SK-N-DZ (cell line): ENCODE results near the genes C21orf62, OLIG2 and MRPS6.

DNA sequence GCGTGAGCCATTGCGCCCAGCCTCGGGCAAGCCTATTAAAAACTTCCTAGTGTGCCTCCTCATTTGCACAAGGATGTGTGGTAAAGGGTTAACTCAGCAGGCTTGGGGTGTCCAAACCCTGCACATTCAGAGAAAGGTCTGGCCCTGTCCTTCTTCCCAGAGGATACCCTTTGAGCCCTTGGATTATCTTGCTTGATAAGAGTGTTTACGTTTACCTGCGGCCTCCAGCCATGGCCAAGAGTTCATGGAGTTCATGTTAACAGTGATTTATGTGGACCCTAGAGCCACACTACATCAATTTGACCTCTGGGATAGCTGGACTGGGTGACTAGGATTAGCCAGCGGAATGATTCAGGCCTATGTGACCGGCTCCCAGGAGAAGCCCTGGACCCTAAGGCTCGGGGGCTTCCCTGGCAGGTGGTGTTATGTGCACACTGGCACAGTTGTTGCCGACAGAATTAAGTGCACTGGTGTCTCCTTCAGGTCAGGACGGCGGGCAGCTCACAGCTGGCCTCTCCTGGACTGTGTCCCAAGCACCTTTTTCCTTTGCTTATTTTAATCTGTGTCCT lies 7.7 kb upstream of the TCP10L start:
RAMPAGE:
- cytosol, long total RNA: no peak
- nucleus, long total RNA: no peak

DNA sequence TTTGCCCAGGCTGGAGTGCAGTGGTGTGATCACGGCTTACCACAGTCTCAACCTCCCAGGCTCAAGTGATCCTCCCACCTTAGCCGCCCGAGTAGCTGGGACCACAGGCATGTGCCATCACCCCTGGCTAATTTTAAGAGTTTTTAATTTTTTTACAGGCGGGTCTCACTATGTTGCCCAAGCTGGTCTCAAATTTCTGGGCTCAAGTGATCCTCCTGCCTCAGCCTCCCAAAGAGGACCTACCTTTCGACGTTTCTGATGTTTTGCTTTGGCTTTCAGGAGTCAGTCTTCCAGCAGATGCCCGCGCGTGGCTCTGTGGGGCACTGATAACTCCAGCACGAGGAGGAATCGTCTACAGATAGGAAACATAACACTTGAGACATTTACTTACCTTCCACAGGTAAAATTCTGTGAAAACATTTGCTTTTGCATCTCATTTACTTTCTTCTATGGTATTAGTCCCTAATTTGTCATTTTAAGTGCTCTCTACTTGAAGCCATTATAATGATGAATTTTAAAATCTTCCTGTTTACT lies 27.3 kb upstream of the CFAP298 start:
RAMPAGE:
- cytosol, long total RNA: no peak
- nucleus, long total RNA: no peak

DNA sequence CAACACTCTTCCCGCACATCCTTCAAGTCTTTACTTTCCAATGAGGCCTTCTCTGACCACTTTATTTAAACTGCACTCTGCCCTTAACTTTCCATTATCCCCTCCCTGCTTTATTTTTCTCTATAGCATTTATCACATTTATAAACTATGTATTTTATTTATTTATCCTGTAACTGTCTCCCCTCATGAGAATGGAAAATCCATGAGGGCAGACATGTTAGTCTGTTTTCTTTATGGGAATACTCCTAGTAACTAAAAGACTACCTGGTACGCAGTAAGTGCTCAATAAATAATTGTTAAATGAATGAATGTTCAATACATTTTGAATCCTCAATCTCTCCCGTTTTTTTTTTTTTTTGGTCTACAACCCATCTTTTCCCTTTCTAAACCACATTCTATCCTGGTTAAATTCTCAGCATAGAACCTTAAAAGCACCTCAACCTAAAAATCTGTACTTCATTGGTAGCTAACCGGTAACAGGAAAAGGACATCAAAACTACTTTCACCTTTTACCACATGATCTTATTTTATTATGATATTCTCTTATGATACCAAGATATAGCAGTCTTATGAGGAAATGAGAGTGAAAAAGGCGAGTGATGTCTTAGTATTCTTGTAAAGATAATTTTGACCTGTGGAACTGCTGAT lies 53.4 kb downstream of the SYNJ1 start:
RAMPAGE:
- cytosol, long total RNA: no peak
- nucleus, long total RNA: no peak

RAMPAGE:
- cytosol, long total RNA: no peak
- nucleus, long total RNA: no peak
Observed at GRCh38 chr21:32813469-32813896, at the start of gene C21orf62. Gene C21orf62 (minus strand): TSS chr21:32813703.

DNA sequence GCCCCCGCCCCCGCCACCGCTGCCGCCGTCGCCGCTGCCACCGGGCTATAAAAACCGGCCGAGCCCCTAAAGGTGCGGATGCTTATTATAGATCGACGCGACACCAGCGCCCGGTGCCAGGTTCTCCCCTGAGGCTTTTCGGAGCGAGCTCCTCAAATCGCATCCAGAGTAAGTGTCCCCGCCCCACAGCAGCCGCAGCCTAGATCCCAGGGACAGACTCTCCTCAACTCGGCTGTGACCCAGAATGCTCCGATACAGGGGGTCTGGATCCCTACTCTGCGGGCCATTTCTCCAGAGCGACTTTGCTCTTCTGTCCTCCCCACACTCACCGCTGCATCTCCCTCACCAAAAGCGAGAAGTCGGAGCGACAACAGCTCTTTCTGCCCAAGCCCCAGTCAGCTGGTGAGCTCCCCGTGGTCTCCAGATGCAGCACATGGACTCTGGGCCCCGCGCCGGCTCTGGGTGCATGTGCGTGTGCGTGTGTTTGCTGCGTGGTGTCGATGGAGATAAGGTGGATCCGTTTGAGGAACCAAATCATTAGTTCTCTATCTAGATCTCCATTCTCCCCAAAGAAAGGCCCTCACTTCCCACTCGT lies at the start of gene OLIG2:
Gene OLIG2, plus strand, starts transcription at position 77 of the 595 bp plus-strand sequence.
RAMPAGE:
- cytosol, long total RNA: no peak
- nucleus, long total RNA: no peak

GRCh38 chr21:33360851-33361288 lies 36.1 kb downstream of the IFNAR1 start:
RAMPAGE:
- cytosol, long total RNA: no peak
- nucleus, long total RNA: no peak

DNA sequence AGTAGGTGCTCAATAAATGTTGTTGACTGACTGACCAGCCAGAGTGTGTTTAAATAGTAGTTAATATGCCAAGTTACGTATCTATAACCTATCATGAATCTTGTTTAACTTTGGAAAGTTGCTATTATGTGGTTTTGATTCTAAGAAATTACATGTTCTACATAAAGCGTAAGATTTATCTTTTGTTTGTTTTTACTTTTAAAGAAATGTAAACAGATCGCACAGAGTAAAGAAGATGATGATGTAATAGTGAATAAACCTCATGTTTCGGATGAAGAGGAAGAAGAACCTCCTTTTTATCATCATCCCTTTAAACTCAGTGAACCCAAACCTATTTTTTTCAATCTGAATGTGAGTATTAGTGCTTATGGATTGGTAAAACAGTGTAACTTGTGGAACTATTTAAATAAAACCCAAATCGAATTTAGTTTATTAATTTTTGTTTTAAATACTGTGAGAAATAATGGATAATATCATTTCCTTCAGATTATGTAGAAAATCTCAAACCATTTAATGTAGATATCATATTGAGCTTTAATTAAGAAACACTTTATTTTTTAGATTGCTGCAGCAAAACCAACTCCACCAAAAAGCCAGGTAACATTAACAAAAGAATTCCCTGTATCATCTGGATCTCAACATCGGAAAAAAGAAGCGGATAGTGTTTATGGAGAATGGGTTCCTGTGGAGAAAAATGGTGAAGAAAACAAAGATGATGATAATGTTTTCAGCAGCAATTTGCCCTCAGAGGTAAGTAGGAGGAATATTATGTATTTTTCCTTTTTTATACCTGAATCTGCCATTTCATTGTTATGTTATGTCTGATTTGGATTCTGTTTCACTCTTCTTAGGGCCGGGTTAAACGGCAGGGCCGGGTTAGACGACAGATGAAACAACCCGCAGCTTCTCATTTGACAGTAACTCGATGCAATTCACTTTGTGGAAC lies 16.5 kb downstream of the SON start:
RAMPAGE:
- cytosol, long total RNA: no peak
- nucleus, long total RNA: no peak

GRCh38 chr21:33799155-33800198 lies 116.1 kb downstream of the ATP5PO start:
RAMPAGE:
- cytosol, long total RNA: no peak
- nucleus, long total RNA: no peak

DNA sequence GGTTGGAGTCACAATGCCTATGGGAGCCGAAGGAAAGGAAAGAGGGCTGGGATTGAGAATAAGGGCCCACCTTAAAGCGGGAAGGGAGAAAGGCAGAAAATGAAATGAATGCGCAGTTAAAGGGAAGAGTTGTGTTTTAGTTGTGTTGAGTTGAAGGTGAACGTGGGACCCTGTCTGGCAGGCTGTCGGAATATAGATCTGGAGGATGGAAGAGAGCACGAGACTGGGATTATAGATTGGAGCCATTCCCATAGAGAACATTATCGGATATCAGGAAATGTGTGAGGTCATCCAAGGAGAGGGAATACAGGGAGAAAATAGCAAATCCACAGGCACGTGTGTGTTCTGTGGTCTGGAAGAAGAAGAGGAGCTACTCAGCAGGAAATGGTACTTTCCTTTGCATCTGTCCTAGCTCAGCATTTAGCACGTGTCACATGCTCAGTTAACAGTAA lies 100.7 kb downstream of the ATP5PO start:
RAMPAGE:
- cytosol, long total RNA: no peak
- nucleus, long total RNA: no peak

DNA sequence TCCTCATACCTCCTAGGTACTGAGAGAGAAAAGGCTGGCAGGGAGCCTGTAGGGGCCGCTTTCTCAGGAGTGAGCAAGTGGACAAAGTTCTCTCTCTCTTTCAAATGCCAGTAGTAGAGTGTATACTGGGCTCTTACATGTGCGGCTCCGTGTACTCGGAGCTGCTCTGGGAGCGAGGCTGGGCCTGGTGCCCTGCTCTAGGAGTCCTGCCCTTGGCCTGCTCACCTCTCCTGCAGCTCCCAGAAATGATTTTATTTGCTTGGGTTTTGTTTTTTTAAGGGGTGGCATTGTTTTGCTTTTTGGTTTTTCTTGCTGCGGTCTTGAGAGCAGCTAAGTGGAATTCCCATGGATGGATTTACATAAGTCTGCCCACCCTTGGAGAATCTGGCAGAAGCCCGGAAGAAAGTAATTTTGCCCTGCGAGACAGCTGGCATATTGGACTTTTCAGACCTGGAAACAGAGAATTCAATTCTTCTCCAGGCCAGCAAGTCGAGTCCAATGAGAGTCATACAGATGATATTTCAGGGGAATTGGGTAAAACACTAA lies 91.0 kb downstream of the ATP5PO start:
RAMPAGE:
- cytosol, long total RNA: no peak
- nucleus, long total RNA: no peak

GRCh38 chr21:34072710-34073773 lies at the start of gene MRPS6:
Gene MRPS6 (plus strand): TSS chr21:34073578.
RAMPAGE:
- cytosol, long total RNA: start-site peak on the plus strand at chr21:34073633-34073652, 104 and 81 reads in 2 replicates
- nucleus, long total RNA: start-site peak on the plus strand at chr21:34073533-34073646, 292 and 34 reads in 2 replicates

DNA sequence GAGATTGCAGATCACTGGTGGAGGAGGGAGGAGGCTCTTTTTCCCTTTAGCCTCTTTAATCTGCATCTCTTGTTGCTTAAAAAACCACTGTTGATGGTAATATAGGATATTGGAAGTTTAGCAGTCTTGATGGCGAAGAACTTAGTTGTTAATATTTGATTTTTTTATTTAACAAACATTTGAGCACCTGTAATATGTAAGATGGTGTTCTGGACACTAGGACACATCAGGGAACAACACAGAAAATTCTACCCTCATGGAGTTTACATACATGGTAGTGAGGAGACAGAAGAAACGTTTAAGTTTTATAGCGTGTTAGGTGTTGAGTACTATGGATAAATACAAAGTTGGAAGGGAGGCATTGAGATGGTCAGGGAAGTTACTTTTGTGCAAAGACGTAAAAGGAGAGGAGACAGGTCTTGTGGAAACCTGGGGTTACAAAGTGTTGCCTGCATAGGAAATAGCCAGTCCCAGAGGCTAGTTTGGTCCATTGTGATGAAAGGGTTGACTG lies 13.9 kb downstream of the MRPS6 start:
RAMPAGE:
- cytosol, long total RNA: no peak
- nucleus, long total RNA: no peak

DNA sequence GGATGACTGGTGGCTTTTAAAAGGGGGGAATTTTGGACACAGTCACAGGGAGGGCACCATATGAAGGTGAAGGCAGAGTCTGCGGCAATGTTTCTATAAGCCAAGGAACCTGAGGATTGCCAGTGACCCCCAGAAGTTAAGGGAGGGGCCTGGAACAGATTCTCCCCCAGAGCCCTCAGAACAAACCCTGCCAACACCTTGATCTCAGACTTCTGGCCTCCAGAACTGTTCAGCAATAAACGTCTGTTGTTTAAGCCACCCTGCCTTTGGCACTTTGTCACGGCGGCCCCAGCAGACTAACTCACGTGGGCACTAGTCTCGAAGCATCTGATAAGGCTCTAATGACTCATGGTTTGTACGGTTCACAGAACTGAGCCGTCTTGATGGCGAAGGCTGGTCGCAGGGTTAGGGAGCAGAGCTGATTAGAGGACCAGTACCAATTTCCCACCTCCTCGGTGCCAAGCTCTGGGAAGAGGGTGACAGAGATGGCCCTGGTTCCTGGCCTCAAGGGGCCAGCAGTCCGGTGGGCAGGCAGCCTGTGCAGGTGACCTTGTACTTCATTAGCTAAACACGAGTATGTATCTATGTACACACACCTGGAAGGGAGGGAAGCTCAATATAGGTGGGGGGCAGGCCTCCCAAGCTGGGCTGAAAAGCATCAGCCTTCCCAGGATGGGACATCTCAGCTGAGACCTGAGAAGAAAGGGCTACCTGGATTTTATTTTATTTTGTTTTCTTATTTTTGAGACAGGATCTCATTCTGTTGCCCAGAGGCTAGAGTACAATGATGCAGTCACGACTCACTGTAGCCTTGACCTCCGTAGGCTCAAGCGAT lies 112.8 kb downstream of the MRPS6 start:
RAMPAGE:
- cytosol, long total RNA: no peak
- nucleus, long total RNA: no peak

DNA sequence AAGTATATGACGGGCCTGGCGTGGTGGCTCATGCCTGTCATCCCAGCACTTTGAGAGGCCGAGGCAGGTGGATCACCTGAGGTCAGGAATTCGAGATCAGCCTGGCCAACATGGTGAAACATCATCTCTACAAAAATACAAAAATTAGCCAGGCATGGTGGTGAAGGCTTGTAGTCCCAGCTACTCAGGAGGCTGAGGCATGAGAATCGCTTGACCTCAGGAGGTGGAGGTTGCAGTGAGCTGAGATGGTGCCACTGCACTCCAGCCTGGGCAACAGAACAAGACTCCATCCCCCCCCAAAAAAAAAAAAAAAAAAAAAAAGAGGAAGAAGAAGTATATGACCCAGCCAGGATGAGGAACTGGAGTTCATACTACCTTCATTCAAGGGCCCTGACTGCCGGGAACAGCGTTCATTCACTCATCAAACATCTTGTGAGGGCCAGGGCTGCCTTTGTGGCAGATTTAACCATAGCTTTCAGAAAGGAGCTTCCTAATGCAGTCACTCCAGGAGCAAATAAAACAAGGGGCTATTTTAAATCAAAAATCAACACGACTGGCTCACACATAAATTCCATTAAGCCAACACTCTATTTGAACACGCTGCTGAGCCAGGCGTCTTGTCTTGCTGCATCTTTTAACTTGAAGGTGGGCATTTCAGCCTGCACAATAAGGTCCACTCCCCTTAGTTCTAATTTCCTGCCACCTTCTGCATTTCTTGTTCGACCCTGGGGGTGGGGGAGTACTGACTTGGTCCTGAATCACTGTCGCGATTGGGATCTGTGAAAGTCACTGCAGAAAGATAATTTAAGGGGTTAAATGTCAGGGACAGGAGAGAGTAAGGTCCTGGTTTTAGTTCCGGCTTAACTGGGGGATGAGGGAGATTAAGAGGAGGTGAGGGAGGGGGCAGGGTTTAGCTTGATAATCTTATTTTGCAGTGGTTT lies 127.7 kb downstream of the MRPS6 start:
RAMPAGE:
- cytosol, long total RNA: no peak
- nucleus, long total RNA: no peak

DNA sequence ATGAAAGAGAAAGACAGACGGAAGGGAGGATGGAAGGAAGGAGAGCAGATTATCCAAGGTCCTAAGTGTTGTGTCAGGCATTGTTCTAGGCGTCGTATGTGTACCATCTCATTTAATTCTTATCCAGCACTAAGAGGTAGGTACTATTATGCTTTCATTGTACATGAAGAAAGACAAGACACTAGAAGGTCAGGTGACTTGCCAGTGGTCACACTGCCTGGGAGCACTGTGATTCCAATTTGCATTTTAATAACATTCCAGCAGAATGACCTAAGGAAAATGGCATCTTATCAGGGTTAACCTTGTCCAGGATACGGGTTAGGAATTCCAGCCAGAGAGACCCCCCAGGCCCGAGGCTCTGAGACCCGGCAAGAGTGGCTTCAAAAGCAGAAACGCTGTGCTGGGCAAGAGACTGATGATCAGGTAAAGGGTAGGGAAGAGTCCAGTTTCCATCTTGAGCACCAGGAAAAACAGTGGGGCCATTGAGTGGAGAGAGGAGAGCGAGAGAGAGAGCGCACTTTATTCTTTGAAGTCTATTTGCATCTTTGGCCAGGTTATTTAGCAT lies 29.8 kb downstream of the CLIC6 start:
RAMPAGE:
- cytosol, long total RNA: no peak
- nucleus, long total RNA: no peak

DNA sequence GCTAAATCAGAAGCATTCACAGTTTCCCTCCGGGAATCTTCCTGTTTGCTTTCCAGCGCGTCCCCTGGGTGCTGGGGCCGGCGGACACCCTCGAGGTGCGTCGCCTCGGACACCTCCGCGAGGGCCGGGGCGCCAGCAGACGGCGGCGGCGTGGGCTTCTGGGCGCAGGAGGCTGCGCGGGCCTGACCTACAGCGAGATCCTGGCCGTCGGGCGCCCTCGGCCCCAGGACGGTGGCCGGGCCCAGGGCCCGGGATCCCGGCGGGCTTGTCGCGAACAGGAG lies 122.9 kb downstream of the CLIC6 start:
RAMPAGE:
- cytosol, long total RNA: no peak
- nucleus, long total RNA: no peak

GRCh38 chr21:34817049-34817817 lies 148.4 kb downstream of the CLIC6 start:
RAMPAGE:
- cytosol, long total RNA: no peak
- nucleus, long total RNA: no peak

DNA sequence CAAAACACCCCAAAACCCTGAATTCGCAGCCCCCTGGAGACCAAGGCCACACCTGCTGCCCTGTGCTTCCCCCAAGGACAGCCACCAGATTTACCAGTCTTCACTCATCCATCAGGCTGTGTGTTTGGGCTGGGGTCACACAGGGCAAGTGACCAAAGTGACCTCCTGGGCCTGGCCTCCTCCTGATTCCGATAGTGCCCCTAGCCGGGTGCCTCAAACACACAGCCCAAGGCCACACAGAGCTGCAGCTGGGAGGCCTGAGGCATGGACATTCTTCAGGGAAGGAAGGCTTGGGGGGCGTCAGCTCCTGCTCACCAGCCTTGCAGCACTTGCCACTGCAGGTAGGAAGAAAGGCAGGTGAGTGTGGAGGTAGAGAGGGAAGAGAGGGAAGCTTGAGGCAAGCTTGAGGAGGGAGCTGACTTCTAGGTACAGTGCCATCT lies 181.3 kb downstream of the RUNX1 start:
RAMPAGE:
- cytosol, long total RNA: no peak
- nucleus, long total RNA: no peak

DNA sequence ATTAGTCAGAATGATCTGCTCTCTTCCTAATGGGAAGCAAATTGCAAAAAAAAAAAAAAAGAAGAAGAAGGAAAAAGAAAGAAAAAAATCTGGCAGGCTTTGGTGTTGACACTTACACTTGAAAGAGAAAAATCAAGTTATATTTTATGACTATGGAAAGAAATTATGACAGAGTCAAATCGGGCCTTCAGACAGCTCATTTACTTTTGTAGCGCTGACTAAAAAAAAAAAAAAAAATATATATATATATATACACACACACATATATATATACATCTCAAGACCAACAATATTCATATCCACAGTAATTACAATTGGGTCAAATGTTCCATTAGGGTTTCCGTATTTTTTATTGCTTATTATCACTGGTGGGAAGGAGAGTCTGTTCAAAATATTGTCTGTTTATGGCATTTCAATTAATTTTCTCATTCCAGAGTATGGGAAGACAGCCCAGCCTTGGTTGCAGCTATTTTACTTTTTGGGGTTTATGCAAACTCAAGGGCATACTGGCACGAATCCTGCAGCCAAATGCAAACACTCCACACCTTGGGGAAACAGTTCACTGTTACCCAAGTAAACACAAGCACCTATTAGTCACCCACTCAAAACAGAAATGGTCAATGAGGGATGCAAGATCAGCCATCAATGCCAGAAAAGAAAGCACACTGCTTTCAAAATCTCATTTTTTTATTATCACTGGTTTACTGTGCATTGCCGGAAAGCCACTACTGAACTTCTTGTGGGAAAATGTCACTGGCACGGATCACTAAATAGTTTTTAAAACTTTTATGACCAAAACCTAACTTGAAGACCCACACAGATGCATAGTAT lies 170.8 kb downstream of the RUNX1 start:
RAMPAGE:
- cytosol, long total RNA: no peak
- nucleus, long total RNA: no peak

RAMPAGE:
- cytosol, long total RNA: no peak
- nucleus, long total RNA: no peak
Observed at GRCh38 chr21:35102676-35103427, 53.8 kb upstream of the RUNX1 start.